ENCODE measurements around a stretch of chr12.

- RAMPAGE, long total RNA, result no peak
- RRBS, result 94% methylated on average over 2 of the region's 12 CpGs
Observed at GRCh38 chr12:132768883-132769475, 7.3 kb upstream of the ANKLE2 start.

DNA sequence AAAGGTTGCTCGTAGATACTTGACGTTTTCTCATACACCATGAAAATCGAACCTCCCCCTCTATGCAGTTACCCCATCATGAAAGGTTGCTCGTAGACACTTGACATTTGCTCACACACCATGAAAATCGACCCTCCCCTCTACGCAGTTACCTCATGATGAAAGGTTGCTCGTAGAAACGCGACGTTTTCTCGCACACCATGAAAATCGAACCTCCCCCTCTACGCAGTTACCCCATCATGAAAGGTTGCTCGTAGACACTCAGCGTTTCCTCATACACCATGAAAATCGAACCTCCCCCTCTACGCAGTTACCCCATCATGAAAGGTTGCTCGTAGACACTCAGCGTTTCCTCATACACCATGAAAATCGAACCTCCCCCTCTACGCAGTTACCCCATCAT, 7.6 kb upstream of the CHFR start:
- RAMPAGE, long total RNA, result no peak
- RRBS, result no CpG with 5 or more reads among the region's 21 CpGs

DNA sequence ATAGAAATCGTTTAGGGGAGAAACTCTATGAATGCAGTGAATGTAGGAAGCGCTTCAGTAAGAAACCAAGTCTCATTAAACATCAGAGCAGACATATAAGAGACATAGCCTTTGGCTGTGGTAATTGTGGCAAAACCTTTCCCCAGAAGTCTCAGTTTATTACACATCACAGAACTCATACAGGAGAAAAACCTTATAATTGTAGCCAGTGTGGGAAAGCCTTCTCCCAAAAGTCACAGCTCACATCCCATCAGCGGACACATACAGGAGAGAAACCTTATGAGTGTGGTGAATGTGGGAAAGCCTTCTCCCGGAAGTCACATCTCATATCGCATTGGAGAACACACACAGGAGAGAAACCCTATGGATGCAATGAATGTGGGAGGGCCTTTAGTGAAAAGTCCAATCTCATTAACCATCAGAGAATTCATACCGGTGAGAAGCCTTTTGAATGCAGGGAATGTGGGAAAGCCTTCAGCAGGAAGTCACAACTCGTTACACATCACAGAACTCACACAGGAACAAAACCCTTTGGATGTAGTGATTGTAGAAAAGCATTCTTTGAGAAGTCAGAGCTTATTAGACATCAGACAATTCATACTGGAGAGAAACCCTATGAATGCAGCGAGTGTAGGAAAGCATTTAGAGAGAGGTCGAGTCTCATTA, 20.1 kb downstream of the ZNF84 start:
- RAMPAGE, long total RNA, result no peak
- RRBS, result no CpG with 5 or more reads among the region's 9 CpGs

DNA sequence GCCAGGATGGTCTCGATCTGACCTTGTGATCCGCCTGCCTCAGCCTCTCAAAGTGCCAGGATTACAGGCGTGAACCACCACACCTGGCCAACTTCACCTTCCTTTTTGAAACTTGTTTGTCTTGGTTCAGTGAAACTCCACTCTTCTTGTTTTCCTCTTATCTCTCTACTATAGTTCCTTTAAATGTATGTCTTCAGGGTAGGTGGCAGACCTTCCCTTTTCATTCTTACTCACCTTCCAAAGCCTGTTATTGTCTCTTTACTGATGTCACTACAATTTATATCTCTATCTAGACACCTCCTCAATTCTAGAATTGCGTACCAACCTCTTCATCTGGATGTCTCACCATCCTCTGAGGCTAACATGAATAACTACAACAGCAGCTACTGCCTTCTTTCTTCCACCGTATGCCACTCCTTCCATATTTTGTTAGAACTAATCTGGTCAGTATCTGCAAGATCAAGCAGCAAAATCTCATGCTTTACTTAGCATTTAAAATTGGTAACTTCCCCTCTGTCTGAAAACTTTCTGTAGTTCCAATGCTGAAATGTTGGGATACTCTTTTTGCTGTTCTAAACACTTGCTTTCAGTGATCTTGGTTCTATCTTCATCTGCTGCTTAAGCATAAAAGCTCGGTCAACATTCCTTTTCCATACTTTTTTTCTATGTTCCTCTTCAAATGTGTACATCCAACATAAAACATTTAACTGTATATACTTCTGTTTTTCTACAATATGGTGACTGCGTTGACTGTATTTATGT, 11.7 kb downstream of the ZNF891 start:
- RAMPAGE, long total RNA, result no peak
- RRBS, result no CpG with 5 or more reads among the region's 7 CpGs

GRCh38 chr12:133141302-133141827, 10.9 kb downstream of the ZNF10 start:
- RAMPAGE, long total RNA, result no peak
- RRBS, result no CpG with 5 or more reads among the region's 4 CpGs

Measured in kidney epithelial cell (primary cell).